ENCODE measurements around a stretch of chr20.

DNA sequence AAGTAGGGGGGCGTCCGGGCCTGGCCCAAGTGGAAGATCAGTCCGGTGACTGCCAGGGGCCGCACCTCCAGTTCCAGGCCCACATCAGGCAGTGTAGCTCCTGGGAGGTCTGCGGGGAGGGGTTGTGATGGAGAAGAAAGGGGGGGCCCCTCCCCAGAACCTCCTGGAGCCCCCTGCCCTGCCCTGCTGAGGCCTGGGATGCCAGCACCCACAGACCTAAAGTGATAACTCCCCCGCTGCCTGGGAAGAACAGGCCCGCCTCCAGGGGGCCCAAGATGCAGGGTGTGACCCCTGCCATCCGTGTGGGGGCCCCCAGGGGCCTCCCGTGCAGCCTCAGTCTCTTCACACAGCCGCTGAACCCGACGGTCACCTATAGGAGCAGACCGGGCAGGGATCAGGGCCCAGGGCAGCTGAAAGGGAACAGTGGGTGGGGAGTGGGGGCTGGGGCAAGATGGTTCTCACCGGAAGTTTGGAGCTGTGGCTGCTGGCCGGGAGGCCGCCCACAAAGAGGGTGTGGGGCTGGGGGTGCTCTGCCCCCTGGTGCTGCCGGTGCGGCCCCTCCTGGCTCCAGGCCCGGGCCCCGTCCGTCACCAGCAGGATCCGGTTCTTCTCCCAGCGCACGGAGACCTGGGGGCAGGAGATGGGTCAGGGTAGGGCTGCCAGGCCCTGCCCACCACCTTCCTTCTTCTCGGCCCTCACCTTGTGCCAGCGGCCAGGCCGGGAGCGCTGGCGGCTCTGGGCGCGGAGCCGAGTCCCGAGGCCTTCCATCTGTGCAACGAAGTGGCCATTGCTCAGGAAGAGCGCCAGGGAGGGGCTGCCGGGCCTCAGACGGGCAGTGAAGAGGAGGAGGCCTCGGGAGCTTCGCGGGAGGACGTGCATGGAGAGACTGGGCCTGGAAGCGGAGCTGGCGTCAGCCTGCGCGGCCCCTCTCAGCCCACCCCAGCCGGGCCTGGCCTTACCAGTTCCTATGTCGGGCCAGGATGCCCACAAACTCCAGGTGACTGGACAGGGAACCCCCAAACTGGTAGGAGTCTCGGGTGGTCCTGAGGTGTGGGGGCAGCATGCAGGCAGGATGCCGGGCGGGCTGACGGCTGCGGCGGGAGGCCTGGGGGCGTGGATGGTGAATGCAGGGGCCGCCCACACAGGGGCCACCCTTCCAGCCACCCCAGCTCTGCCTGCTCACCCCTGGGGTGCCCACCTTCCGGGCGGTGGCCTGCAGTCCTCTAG lies 7.8 kb downstream of the ADRM1 start:
- PRO-cap, result no peak

DNA sequence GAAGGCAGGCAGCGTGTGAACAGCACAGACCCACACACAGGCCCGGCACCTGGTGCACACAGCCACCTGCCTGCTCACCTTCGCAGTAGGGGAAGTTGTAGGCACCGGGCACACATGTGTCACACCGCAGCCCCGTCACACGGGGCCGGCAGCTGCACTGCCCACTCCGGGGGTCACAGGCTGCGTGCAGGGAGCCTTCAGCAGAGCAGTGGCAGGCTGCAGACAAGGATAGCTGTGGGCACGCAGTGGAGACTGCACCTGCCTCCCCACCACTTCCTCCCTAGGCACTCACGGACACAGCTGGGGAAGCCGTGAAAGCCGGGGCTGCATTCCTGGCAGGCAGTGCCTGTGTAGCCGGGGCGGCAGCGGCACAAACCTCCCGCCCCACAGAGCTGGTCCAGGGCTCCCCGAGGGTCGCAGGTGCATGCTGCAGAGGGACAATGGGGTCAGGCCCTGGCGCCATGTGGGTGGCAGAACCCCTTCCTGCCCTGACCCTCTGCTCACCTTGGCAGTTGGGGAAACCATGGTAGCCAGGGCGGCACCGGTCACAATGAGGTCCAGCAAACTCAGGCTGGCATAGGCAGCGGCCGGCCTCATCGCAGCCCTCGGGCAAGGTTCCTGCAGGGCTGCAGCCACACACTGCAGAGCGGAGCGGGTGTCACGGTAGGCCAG lies 29.5 kb downstream of the LAMA5 start:
- PRO-cap, result no peak

DNA sequence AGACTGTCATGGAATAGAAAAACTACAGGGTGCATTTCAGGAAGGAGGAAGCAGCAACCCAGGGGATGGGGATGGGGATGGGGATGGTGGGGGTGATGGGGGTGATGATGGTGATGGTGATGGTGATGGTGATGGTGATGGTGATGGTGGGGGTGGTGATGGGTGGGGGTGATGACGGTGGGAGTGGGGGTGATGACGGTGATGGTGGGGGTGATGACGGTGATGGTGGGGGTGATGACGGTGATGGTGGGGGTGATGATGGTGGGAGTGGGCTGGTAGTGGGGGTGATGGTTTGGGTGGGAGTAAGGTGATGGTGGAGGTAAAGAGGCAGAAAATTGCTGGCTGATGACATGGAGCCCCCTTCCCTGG lies 17.5 kb downstream of the LAMA5 start:
- PRO-cap, result no peak

- PRO-cap, result no peak
These were observed 6.1 kb downstream of the LAMA5 start for GRCh38 chr20:62360685-62361695.

GRCh38 chr20:62368414-62369347 lies 1.6 kb upstream of the LAMA5 start:
- PRO-cap, result no peak

- PRO-cap, result no peak
These were observed 9.3 kb upstream of the LAMA5 start for GRCh38 chr20:62376248-62377061.

- PRO-cap, result no peak
These were observed 9.4 kb upstream of the GATA5 start for GRCh38 chr20:62484858-62486008.

GRCh38 chr20:62509659-62510067 lies 33.9 kb upstream of the GATA5 start:
- PRO-cap, result no peak

DNA sequence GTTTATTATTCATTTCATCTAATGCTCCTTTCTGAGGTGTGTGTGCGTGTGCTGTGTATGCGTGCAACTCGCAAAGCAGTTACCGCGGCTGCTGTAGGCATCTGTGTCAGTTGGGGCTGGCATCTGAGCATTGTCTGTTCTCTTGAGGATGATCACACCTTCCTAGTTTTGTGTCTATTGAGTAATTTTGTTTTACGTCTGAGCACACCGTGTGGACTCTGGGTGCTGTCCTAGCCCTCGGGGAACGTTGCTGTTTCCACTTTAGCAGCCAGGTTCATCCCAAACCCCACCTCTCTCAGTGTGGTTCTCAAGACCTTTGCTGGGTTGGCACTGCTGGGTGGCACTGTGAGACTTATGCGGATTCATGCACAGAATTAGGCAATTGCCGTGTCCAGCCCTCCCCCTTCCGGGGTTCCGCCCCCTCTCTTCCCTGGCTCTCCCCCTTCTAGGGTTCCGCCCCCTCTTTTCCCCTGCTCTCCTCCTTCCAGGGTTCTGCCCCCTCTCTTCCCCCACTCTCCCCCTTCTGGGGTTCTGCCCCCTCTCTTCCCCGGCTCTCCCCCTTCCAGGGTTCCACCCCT lies 39.9 kb upstream of the SLCO4A1 start:
- PRO-cap, result no peak

DNA sequence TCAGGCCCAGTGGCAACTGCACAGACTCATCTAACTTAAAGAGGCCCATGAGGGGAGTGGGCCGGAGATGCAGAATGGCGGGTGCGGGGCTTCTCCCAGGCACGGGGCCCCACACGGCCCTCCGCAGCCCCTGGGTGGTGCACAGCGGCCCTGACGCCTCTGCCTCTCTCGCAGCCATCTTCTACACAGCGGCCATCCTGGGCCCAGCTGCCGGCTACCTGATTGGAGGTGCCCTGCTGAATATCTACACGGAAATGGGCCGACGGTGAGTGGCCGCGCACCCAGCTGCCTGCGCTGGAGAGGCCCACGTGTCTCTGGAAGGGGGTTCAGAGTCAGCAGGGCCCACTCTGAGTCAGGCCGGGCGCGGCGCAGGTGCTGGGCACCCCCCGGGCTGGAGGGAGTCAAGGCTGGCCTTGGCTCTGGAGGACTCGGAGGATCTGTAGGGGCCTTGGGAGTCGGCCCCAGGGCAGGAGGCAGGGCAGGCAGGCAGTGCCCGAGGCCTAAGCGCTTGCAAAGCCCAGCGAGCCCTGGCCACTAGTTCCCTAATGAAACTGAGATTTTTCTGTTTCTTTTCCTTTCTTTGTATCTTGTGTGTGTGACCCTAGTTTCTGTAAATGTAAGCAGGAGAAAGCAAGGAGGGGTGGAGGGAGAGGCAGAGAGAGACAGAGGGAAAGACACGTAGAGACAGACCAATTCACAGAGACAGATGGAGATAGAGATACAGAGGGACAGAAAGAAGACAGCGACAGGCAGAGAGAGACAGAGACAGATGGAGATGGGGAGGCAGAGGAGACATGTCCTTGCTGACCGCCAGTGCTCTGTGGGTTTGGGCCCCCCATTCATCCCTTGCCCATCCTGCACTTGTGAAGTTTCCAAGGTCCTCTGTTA lies 16.4 kb downstream of the SLCO4A1 start:
- PRO-cap, result no peak

- PRO-cap, result no peak
These were observed 30.9 kb downstream of the NTSR1 start for GRCh38 chr20:62739556-62739994.

- PRO-cap, result bidirectional peak, plus-strand start at chr20:62794567, minus-strand start at chr20:62794220
These were observed 2.0 kb upstream of the MRGBP start for GRCh38 chr20:62794055-62794837.

GRCh38 chr20:62797853-62798703 lies 1.8 kb downstream of the MRGBP start:
- PRO-cap, result no peak

DNA sequence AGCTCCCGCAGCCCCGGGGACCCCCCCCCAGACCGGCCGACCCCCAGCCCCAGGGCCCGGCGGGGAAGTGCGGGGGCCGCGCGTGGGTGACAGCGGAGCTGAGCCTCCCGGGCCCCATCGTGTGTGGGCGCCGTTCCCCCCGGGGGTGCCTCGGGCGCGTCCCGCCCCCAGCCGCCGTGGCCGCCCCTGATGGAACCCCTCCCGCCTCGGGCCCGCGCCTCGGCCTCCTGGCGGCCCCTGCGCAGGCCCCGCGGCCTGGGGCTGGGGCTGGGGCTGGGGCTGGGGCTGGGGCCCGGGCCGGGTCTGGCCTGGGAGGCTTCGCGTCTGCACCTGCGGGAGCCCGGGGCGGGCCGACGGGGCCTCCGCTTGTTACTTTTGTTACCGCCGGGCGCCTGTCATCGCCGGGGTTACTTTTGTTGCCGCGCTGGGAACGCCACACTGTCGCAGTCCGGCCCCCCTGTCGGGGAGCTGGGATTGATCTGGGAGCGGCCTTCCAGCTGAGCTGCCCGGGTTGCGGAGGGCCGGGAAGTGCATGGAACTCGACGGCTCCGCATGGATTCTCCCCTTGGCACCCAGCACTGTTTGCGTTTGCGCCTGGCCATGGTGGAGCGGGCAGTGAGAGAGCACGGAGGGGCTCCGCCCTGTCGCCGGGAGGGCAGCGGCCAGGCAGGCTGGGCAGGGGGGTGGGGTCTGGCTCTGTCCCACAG lies 656 bp downstream of the OGFR start:
- PRO-cap, result no peak

DNA sequence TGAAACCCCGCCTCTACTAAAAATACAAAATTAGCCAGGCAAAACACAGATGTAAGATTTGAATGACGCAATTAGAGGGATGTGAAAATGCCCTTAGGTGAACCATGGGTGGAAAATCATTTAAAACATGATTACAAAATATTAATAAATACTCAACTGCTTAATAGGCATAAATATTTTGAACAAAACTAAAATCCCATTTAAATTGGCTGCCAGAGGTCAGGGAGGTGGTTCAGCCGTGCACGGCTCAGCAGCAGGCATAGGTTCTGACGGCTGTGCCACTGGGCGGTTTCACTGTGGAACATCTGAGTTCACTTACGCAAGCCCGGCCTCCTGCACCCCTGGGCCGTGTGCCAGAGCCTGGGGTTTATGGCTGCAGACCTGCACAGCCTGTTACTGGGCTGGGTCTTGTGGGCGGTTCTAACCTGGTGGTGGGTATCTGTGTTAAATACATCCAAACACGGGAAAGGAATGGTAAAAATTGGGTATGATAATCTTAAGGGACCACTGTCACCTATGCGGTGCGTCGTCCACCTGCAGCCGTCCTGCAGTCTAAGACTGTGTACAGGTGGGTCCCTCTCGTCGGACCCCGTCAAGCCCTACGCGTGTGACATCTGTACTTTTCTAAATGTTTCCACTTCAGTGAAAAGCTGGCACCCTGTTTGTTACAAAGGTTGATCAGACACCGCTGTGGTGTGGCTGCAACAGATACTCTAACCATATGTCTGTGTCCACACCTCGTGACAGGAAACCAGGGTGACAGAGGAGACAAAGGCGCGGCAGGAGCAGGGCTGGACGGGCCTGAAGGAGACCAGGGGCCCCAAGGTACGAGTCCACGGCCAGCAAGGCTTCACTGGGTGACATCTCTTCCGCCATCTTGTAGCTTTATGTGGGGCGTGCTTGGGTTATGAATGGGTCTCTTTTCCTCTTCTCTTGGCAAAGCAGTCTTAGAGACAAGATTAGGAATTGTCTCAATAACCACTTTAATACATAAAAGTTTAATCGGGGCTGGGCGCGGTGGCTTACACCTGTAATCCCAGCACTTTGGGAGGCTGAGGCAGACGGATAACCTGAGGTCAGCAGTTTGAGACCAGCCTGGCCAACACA lies 21.4 kb downstream of the COL9A3 start:
- PRO-cap, result no peak

- PRO-cap, result no peak
These were observed 12.6 kb upstream of the TCFL5 start for GRCh38 chr20:62874139-62874661.

DNA sequence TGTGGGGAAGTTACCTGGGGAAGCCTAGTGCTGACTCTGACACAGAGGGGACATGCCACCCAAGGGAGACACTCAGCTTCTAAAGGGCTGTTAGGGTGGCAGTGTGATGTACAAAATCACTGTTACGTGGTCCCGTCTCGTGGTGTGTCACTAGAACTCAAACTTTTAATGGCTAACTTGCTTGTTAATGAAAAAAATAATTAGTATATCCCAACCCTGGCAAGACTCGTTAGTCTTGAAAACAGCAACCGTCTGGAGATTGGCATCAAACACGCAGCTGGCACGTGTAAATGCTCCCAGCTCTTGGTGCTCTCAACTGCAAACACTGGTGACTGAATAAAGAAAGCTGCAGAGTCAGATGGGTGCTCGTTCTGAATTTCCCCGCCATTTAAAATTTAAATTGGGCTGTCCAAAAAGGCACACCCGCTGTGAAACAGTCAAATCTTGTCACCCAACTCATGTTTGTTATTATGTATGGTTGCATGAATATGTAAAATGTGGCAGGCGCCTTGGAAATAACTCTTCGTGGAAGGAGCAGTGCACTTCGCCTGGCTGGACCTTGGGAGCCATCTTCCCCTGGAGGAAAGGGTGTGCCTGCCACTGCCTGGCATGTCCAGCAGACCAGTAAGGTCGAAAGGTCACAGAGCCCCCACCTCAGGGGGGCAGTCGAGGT lies 23.8 kb upstream of the TCFL5 start:
- PRO-cap, result no peak

DNA sequence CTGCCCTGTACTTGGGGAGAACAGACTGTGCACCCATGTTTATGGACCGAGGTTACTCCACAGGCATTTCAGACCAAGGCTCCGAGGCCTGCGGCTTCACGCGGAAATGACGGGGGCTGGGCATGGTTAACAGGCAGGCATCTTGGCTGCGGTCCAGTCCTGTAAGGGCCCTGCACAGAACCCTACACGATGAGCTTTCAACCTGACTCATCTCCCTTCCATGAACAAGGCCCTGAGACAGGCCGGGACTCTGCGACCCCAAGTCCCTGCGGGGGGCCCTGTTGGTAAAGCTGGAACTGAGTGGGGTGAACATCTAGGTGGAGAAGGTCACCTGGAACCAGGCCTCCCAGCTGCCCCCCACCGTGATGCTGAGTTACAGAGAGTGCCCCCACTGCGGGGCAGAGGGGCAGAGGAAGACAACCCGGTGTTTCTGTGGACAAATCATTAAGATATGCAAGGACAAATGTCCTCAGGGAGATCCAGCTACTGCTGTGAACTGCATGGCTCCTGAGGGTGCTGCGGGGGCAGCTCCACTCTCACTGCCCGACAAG lies 26.0 kb upstream of the TCFL5 start:
- PRO-cap, result no peak

GRCh38 chr20:62898446-62899131 lies 27.7 kb downstream of the DIDO1 start:
- PRO-cap, result no peak

GRCh38 chr20:62905810-62906634 lies 20.3 kb downstream of the DIDO1 start:
- PRO-cap, result no peak